Metanephros (tissue), 2 donors: Measurements from ENCODE around the gene MXD4.

GRCh38 chr4:1218462-1219153 lies 30.3 kb downstream of the CTBP1 start:
- RAMPAGE, long total RNA = no peak

- RAMPAGE, long total RNA = no peak
Measured at GRCh38 chr4:1246867-1247266, 2.1 kb downstream of the CTBP1 start.

GRCh38 chr4:1349341-1350347 lies 2.6 kb downstream of the UVSSA start:
- RAMPAGE, long total RNA = no peak

DNA sequence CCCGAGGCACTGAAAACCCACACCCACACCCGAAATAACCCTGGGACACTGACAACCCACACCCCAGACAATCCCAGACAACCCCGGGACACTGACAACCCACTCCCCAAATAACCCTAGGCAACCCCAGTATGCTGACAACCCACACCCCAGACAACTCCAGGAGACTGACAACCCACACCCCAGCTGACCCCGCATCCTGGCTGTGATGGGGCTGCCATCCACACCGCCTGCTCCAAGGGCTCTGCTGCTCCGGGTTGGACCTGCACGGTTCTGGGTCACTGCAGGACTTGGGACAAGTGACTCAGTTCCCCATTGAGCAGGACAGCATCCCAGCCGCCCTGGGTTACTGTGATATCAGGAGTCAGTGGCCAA lies 136.4 kb downstream of the FAM53A start:
- RAMPAGE, long total RNA = no peak

GRCh38 chr4:1556743-1557047 lies 127.4 kb downstream of the FAM53A start:
- RAMPAGE, long total RNA = no peak

- RAMPAGE, long total RNA = no peak
Measured at GRCh38 chr4:1717083-1717738, 3.9 kb downstream of the TMEM129 start.

GRCh38 chr4:1740218-1741546 lies 19.4 kb downstream of the TACC3 start:
- RAMPAGE, long total RNA = no peak

DNA sequence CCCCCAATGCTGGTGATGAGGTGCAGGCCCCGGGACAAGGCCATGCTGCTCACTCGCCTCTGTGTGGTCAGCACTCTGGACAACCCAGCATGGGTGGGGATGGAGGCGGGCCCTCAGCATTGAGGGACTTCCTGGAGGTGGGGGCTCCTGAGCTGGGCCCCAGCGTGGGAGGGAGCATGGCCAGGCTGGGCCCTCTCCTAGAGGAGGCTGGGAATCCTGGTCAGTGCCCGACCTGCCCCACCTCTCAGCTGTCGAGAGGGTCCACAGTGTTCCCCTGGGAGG lies 30.6 kb downstream of the TACC3 start:
- RAMPAGE, long total RNA = no peak

- RAMPAGE, long total RNA = no peak
Measured at GRCh38 chr4:1794817-1795648, 1.9 kb downstream of the FGFR3 start.

DNA sequence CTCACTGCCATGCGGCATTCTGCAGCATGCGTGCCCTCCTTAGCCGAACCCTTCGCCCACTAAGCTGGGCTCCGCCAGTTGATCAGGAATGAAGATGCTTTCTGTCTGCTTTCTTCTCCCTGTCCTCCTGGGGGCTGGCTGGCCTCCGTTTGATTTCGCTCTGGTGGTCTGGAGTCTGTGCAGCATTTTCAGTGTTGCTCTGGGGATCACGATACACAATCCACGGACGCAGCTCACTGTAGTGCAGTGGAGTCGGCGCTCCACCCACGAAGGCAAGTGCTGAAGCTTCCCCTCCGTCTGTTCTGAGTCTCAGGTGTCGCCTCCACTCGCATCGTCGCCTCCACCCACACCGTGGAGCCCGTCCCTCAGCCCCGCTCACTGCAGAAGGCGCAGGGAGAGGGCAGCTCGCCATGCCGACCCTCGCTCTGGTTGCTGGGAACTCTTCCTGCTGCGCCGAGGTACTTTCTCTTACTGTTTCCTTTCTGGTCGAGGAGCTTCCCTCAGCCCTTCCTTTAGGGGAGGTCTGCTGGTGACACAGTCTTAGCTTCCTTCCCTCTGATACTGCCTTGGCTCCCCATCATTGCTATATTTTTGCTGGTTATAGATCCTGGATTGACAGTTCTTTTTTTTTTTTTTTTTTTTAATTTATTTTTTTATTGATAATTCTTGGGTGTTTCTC lies 29.2 kb downstream of the LETM1 start:
- RAMPAGE, long total RNA = no peak

DNA sequence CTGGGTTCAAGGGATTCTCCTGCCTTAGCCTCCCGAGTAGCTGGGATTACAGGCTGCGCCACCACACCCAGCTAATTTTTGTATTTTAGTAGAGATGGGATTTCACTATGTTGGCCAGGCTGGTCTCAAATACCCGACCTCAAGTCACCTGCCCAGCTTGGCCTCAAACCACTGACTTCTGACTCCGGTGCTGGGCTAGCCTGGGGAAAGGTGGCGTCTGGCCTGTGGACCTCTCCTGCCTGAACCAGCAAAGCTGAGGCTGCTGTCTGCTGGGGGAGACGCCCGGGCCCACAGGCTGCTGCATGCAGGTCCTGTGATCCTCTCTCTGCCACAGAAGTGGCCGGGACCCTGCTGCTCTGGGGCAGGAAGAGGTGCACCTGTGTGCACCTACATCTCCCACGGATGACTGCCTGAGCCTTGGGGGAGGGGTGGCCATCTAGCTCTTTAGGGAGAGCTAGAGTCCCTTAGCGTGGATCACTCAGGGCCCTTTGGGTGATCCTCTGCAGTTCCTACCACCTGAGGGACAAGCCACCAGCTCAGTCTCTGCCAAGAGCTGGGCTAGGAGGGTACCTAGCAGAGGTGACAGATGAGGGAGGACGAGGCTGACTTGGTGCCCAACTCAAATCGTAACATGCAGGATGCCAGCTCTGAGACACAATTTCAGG lies 22.7 kb downstream of the LETM1 start:
- RAMPAGE, long total RNA = no peak

GRCh38 chr4:1870366-1870674 lies 873 bp upstream of the NSD2 start:
- RAMPAGE, long total RNA = no peak

GRCh38 chr4:1964534-1965474 lies 44.0 kb downstream of the NELFA start:
- RAMPAGE, long total RNA = no peak

GRCh38 chr4:1978086-1979070 lies 30.4 kb downstream of the NELFA start:
- RAMPAGE, long total RNA = no peak

DNA sequence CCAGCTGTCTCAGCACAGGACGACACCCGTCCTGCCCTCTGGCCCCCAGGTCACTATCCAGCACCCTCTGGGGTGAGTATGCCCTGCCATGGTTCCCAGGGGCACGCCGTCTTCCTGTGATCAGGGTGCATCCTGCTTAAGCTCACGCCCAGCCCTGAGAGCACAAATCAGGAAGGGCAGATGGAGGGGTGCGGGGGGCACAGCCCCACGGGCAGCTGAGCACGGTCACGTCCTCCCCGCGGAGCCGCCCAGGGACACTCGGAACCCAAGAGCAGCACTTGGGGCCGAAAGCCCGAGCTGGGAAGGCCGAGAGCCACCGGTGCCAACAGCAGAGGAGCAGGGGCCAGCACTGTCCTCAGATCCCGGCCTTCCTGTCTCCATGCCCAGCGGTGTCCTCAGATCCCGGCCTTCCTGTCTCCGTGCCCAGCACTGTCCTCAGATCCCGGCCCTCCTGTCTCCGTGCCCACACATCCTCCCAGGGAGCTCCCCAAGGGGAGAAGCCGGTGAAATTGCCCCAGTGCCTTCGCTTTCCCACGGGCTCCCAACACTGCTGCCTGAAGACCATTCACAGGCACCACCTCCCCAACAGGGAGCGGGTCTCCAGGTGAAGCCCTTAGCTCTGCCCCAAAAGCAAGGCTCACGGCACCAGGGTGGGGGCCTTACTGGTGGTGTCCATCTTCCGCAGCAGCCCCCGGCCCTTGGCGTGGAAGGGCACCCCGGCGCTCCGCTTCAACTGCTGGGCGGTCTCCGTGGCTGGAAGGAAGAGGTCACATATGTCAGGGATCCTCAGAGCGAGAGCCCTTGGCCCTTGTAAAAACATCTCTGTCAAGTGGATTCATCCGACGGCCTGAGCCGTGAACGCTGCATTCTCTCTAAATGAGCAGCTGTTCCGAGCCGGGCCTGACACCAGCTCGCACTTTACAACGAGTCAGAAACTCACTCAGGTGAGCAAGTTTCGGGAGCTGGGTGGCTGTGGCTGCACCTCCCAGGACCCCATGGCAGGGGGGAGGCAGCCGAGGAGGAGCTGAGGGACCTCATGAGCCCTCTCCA lies 21.2 kb downstream of the NELFA start:
- RAMPAGE, long total RNA = no peak

GRCh38 chr4:2042171-2043089 lies 635 bp downstream of the C4orf48 start:
- RAMPAGE, long total RNA = no peak

- RAMPAGE, long total RNA = no peak
Measured at GRCh38 chr4:2141540-2142845, 82.9 kb downstream of the NAT8L start.

- RAMPAGE, long total RNA = no peak
Measured at GRCh38 chr4:2261899-2263086, at the start of gene MXD4. Gene MXD4 (minus strand): TSS chr4:2262109.

- RAMPAGE, long total RNA = no peak
Measured at GRCh38 chr4:2266229-2266468, 4.2 kb upstream of the MXD4 start.

GRCh38 chr4:2270138-2270741 lies 8.3 kb upstream of the MXD4 start:
- RAMPAGE, long total RNA = no peak